Sternocleidomastoid (tissue), 1 donor: ENCODE results near the genes SCUBE3 and ZNF76.

- PRO-cap = no peak
Observed at GRCh38 chr6:35213464-35214704, at the start of gene SCUBE3. TSS of gene SCUBE3 (plus strand) at chr6:35213956.

DNA sequence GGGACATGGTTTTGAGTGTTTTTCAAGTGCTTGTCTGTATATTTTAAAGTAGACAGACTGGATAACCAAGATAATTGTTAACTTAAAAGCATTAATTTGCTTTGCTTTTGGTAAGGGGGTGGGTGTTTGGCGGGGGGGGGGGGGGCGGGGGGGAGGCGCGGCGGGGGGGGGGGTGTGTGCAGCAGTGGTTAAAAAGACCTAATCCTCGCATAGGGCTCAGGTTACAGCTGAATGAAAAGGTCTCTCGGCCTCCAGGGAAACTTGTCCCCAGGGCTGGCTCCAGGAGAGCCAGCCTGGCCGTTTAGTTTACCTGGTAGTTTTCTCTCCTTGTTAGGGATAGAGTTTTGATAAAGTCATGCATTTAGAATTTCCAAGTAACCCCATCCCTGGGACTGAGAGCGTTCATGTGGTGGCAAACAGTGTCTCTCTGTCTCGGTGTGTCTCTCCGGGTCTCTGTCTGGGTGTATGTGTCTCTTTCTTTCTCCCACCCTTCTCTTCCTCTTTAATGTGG is 3.4 kb downstream of the SCUBE3 start:
- PRO-cap = no peak

- PRO-cap = no peak
Observed at GRCh38 chr6:35234343-35235182, 20.8 kb downstream of the SCUBE3 start.

GRCh38 chr6:35258813-35259878 is at the start of gene ZNF76:
TSS of gene ZNF76 (plus strand) at chr6:35259735.
- PRO-cap = bidirectional peak, plus-strand start at chr6:35259761, minus-strand start at chr6:35259437

GRCh38 chr6:35302348-35303241 is 5.0 kb downstream of the DEF6 start:
- PRO-cap = bidirectional peak, plus-strand start at chr6:35303096, minus-strand start at chr6:35303002

GRCh38 chr6:35312203-35312765 is 14.7 kb downstream of the DEF6 start:
- PRO-cap = no peak

DNA sequence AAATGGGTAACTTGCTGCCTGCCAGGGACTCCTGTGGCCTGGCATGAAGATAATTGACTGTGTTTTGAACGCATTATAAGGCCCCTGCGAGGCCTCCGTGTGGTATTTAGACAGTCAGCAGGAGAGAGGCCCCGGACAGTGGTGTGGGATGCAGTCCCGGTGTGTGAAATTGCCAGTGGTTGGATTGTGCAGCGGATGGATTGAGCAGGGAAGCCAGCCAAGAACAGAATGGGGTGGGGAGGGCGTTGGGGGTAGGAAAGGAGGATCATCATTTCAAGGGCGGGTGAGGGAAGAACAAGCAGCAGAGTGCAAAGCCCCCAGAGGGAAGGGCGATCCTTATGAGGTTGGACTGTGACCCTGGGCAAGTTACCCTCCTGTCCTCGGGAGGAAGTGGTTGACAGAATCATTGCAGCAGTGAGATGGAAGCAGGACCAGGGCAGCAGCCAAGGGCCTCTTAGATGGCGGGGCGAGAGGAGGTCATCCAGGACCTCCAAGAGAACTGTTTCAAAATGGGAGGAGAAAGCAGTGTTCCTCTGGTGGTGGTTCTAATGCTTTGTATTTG is 43.4 kb downstream of the PPARD start:
- PRO-cap = no peak

DNA sequence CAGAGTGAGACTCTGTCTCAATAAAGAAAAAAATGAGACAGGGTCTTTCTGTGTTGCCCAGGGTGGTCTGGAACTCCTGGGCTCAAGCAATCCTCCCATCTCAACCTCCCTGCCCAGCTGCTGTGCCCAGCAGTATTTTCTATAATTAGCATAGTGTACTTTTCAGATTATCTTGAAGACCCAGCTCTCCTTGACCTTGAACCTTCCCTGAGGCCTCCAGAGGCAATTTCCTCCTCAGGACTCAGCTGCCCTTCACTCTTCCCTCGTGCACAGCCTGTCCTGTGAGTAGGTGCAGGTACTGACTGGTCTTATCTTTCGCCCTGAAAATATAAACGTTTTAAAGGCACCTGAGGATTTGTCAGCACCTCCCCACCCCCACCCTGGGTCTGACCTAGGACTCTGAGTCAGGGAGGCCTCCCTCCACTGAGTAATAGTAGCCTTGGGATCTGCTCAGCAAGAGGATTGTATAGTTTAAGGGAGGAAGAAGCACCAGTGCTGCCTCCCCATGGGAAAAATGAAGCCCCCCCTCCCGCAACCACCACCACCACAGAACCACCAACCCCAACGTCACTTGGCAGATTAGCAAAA is 54.5 kb downstream of the PPARD start:
- PRO-cap = no peak

GRCh38 chr6:35400830-35401389 is 51.2 kb upstream of the FANCE start:
- PRO-cap = no peak

GRCh38 chr6:35485978-35487007 is 10.6 kb downstream of the TEAD3 start:
- PRO-cap = bidirectional peak, plus-strand start at chr6:35486411, minus-strand start at chr6:35486355

- PRO-cap = no peak
Observed at GRCh38 chr6:35495136-35495695, 1.7 kb downstream of the TEAD3 start.

DNA sequence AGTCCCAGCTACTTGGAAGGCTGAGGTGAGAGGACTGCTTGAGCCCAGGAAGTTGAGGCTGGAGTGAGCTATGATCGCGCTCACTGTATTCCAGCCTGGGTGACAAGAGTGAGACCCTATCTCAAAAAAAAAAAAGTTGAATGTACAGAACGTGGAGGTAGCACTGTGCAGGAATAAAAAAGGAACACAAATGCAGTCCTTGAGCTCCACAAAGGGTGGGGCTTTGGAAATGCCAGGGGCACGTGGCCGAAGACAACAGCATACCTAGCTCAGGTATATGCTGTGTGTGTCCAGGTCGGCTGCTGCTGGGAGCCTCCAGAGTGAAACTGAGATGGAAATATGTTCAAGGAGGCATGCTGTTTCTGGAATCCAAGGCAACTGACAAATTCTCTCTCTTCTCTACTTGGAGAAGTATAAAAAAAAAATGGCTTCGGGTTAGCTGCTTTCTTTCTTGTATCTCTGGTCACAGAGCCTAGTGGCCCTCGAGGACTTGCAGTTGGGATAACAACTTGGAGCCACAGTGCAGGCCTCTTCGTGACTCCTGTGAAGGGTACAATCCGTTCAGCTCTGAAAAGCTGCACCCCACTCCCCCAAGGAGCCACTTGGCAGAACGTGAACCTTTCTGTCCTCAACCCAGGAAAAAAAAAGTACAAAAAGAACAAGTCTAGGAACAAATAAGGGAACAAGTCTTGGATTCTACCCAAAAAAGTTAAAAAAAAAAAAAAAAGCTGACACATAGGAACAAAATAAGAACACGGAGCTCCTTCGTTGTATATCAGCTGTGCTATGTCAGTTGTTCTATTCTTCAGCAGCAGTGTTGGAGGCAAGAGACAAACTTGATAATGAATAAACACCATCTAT is 77.7 kb upstream of the TULP1 start:
- PRO-cap = no peak

- PRO-cap = no peak
Observed at GRCh38 chr6:35601595-35602268, 87.0 kb downstream of the FKBP5 start.

GRCh38 chr6:35663512-35664330 is 25.0 kb downstream of the FKBP5 start:
- PRO-cap = no peak

DNA sequence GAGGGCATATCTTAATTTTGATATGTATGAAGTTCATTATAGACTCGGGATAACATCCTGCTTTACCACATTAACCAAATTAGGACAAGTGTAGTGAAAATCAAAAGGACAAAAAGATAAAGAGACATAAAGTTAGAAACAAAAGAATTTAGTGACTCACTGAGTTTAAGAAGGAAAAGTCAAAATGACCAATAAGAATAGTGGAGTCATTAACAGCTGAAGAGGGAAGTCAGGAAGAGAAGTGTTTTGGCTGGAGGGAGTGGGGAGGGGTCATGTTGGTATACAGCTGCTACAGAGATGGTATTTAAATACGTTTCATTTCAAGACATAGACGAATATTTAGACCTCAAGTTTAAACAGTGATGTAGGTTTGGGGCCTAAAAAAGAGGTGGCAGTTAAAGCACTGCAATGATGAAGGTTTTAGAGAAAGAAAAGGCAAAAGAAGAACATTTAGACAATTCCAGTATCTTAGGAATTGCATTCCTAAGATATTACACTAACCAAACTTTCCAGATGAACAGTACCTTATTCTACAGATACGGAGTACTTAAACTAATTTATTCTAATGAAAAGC is 10.6 kb downstream of the FKBP5 start:
- PRO-cap = no peak

GRCh38 chr6:35731881-35732778 is 4.7 kb upstream of the ARMC12 start:
- PRO-cap = bidirectional peak, plus-strand start at chr6:35732081, minus-strand start at chr6:35731765; bidirectional peak, plus-strand start at chr6:35732564, minus-strand start at chr6:35732524

GRCh38 chr6:36037485-36038218 is 10.0 kb downstream of the MAPK14 start:
- PRO-cap = no peak

DNA sequence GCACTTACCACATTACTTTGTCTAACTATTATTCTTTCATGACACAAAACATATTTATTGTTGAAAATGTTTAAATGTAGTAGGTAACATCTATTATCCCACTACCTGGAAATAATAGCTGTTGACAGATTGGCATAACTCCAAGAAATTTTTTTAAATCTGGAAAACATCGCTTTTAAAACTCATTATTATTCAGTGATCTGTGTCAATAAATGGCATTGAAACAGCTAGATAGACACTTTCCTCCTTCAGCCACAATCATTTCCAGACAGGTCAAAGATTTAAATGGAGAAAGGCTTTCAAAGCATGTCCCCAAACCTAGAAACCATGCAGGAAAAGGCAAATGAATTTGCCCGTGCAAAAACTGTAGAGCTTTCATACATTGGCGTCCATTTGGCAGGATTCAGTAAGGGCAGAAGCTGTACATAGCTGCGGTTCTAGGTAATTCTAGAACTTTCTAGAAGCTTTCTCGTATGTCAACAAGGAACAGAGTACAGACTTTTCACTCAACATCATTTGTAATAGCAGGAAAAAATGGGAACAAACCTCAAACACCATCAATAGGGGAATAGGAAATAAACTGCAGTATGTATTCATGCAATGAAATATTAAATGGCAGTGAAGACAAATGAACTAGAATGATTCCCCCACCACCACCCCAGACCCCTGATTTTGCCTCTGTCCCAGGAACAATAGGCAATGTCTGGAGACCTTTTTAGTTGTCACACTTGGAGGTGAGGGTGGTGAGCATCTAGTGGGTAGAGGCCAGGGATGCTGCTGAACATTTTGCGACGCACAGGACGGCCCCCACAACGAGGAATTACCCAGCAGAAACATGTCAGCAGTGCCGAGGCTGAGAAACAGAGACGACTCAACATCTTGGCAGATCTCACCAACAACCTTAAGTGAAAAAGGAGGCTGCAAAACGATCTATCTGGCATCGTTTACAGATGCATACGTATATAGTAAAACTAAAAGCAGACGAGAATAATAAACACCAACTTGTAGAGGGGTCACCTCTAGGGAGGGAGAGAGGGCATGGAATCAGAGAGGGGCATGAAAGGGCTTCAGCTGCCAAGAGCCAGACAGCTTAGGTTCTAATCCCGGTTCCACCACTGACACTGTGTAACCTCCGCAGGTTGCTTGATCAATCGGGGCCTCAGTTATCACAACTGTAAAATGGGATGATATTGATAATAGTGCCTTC is 10.9 kb upstream of the MAPK13 start:
- PRO-cap = no peak

- PRO-cap = no peak
Observed at GRCh38 chr6:36128777-36128976, 1.6 kb upstream of the MAPK13 start.

- PRO-cap = unidirectional peak, minus-strand start at chr6:36131538
Observed at GRCh38 chr6:36131432-36131582, 994 bp downstream of the MAPK13 start.